ENCODE results near the genes OXNAD1, RFTN1 and RAB5A.

DNA sequence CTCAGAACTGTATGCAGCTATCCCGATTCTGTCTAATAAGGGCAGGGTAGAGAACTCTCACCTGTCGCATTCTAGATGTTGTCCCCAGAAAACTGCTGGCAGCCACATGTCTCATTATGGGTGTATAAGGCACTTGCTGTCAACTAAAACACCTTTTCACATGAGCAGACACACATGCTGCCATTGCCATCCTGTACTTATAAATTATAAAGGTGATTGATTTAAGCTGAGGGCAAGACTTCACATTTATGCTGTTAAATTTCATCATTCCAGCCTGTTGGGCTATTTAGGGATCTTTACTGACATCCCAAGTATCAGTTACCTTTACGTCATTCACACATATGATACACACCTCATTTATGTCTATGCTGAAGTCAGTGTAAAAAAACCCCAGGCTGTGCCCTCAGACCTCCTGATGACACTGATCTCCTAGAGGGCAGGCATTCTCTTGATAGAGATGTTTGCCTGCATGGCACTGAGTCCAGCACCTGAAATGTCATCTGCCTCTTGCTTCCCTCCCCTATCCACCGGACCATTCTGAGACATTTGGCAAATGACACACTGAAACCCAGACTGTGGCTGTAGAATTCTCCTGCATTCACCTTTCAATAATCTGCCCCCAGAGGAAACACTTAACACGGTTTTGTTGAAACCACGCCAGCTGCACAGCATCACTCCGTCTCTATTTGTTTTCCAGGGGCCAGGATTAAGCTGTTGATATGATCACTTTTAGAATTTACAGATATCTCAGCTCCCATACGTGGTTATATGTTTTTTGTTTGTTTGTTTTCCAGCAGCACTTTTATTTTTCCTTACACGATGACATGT, 35.9 kb downstream of the BTD start:
- RRBS: no CpG with 5 or more reads among the region's 9 CpGs

GRCh38 chr3:15771452-15771882, 26.3 kb downstream of the ANKRD28 start:
- RRBS: no CpG with 5 or more reads among the region's 1 CpG

DNA sequence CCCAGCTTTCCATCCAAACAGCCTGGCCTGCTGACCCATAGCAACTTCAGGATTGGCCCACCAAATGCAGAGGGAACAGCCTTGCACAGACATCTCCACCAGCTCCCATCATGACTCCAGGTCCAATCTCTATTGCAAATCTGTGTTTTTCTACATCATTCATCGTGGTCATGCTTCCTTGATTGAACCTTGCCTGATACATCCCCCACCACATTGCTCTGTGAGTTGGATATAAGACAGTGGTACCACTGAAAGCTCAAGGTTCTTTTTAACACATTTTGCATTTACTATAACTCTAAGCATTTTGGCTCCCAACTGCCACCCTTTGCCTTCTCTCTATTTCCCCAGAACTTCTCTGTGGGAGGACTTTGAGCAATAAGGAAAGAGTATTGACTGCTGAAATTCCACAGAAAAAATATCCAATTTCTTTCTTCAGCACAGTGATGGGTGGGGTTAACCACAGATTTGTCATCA, 114.7 kb upstream of the GALNT15 start:
- RRBS: no CpG with 5 or more reads among the region's 1 CpG

GRCh38 chr3:16063515-16064085, 110.9 kb upstream of the GALNT15 start:
- RRBS: no CpG with 5 or more reads among the region's 3 CpGs

- RRBS: no CpG with 5 or more reads among the region's 8 CpGs
Measured at GRCh38 chr3:16181318-16181842, 6.9 kb downstream of the GALNT15 start.

GRCh38 chr3:16264001-16264788, 548 bp downstream of the DPH3 start:
- RRBS: no CpG with 5 or more reads among the region's 29 CpGs

DNA sequence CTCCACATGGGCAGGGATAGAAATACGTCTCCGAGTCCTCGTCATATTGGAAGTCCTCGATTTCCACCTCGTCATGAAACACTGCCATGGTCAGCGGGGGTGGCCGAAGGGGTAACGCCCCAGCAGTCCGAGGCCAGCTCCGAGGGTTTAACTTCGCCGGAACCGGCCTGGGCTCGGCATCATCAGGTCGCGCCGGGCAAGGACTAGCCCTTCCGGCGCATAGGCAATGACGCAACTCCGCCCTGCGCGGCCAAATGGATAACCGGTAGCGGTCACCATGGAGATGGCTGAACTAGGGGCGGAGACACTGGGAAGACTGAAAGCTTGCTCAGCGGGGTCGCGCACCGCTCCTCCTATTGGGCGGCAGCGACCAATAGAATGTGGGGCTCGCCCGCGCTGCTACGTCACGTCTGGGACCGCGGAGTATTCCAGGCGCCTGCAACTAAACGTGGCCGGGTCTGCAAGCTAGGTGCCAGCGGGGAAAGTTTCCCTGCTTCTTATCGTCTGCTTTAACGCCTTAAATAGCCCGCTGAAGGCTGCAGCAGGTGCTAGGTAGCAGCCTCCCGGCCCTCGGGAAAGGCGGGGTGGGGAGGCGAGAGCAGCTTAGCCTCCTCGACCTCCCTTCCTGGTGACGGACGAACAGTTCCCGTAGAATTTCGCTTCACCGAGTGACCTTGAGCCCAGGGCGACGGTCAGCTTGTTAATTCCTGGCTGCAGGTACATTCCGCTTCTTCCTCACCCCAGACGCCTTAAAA, at the start of gene OXNAD1:
Gene OXNAD1 (plus strand): TSS at position 424 of the 755 bp plus-strand sequence.
- RRBS: 1% methylated on average over 10 of the region's 60 CpGs

GRCh38 chr3:16288553-16289058, 23.6 kb downstream of the OXNAD1 start:
- RRBS: no CpG with 5 or more reads among the region's 2 CpGs

GRCh38 chr3:16372646-16372909, 107.6 kb downstream of the OXNAD1 start:
- RRBS: no CpG with 5 or more reads among the region's 5 CpGs

DNA sequence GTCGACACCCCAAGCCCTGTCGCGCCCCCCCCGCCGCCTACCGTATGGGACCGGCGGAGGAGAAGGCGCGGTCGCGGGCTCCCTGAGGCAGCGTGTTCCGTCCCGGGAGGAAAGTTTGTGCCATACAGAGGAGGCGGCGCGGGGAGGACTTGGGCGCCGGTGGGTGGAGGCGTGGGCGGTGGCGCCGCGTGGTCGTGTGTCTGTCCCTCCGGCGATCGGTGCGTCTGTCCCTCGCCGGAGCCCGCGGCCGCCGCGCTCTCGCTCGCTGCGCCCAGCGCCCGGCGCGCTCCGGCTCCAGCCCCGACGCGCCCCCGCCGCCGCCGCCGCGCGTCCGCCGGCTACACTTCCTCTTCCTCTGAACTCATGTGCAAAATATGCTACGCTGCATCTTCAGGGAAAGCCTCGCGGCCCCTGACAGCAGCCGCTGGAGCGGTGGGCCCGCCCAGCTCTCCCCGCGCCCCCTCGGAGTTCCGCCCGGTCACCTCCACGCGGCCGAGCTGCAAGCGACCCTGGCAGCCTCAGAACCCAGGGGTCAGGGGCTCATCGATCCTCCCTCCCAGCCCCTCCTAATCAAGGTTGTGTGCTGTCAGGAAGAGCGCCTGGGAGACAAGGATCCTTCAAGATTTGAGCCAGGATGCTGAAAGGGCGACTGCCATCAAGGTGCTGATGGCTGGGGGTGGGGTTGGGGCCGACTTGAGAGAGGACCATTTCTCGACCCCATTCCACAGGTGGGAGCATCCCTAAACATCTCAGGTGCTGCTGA, at the start of gene RFTN1:
Gene RFTN1 (minus strand): TSS at position 299 of the 763 bp plus-strand sequence.
- RRBS: 2% methylated on average over 51 of the region's 77 CpGs

GRCh38 chr3:16841841-16842178, 42.9 kb upstream of the PLCL2 start:
- RRBS: no CpG with 5 or more reads among the region's 2 CpGs

GRCh38 chr3:16842179-16842782, 42.5 kb upstream of the PLCL2 start:
- RRBS: 21% methylated on average over 2 of the region's 10 CpGs

DNA sequence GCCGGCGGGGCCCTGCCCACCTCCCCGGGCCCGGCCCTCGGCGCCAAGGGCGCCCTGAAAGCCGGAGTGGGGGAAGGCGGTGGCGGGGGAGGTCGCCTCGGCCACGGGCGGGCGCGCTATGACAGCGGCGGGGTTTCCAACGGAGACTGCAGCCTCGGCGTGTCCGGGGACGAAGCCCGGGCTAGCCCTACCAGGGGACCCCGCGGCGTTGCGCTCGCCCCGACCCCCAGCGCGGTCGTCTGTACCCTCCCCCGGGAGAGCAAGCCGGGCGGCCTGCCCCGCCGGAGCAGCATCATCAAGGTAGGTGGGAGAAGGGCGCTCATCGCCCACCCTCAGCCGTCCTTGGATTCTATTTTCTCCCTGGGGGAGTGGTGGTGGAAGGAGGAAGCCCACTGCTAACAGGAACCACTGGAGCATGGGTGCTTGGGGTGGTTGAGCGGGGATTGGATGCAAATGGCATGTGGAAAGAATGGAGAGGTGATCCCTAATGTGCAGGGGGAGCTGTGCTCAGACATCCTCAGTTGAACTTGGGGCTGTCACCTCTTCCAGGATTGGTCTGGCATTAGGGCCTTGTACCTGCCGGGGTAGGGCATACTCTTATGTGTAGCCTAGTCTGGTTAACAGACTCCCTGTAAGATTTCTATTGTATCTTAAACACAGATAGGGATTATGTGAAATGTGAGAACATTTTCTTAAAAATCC, 463 bp downstream of the PLCL2 start:
- RRBS: 1% methylated on average over 18 of the region's 43 CpGs

DNA sequence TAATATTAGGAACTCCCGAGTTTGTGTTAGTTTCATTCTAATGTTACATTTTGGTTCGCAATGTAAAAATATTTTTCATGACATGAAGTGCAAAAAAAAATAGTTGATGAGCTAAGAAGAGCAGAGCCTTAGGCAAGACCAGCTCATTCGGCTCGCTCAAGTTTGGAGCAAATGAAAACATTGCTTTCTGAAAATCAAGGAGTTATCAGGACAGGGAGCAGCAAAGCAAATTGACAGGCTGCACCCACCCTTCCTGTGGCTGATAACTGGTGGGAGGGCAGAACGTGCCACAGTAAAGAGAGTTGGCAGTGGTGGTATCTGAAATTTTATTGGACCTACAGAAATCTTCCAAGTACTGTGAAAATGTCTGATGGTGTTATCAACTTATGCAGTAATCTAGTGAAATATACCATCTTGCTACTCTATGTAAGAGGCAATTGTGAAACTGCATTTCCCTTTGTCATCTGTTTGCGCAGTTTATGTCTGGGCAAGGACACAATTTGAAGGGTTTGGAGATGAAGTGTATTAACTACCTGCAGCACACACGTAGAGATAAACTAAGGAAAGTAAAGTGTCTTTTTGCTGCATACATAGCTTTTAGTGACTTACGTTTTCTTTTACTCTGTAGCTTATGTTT, 1.5 kb downstream of the PLCL2 start:
- RRBS: no CpG with 5 or more reads among the region's 8 CpGs

DNA sequence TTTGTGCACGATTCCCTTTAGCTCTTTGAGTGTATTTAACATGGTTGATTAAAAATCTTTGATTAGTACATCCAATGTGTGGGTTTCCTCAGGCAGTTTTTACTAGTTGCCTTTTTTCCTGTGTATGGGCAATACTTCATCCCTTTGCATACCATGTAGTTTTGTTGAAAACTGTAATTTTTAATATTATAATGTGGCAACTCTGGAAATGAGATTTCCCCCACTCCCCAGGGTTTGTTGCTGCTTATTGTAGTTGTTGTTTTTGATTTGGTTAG, 39.2 kb downstream of the PLCL2 start:
- RRBS: no CpG with 5 or more reads among the region's 1 CpG

DNA sequence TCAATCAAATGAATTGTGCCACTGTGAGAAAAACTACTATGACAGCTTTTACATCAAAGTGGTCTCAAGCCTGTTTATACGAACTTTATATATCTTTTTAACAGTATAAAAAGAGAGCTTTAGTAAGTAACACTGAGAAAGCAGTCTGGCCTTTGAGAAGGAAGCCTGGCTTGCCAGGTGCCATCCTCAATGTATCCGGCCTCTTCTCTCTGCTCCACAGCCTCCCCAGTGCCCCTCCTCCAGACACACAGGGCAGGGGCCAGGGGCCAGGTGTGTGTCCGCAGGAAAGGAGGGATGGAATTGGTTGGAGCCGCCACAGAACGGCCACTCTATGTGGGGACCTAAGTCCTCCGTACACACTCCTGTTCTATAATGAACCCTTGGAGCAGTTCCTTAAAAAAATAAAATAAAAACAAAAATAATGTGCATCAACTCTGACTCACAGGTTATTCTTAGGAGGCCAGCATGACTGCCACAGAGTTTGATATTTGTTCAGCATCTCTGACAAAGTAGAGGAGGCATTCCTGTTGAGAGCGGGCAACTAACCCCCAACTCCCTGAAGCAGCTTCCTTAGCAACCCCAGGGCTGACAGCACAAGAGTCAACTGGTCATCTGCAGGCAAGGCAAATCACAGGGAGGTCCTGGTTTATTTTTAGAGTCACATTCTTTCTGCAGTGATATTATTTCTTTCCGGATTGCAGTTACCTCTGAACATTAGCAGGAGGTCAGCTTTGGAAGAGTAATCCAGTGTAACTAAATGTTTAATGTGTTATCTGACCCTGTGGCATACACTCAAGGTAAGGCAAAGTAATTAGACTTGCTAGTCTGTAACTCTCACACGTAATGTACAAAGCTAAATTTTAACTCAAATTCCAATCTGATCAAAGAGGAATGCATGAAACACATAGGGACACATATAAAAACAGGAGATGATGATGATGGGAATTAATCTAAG, 272.8 kb downstream of the PLCL2 start:
- RRBS: no CpG with 5 or more reads among the region's 9 CpGs

DNA sequence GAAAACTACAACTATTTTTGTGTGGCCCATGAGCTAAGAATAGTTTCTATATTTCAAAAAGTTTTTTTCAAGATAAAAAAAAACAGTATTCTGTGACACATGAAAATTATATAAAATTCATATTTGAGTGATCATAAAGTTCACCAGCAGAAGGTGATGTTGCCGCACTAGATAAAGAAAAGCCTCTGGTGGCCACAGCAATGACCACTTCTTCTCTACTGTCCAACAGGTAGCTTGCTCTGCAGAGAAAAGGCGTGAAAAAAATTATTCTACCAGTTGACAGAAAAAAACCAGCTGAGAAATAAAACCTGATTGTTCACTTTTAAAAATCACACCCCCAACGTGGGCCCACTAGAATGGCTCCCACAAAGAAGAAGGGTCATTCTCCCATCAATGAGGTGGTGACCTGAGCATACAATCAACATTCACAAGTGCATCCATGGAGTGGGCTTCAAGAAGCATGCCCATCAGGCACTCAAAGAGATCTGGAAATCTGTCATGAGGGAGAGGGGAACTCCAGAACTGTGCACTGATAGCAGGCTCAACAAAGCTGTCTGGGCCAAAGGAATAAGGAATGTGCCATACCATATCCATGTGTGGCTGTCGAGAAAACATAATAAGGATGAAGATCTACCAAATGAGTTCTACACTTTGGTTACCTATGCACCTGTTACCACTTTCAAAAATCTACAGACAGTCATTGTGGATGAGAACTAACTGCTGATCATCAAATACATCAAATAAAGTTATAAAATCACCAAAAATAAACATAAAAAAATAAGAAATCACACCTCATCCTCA, 277.4 kb downstream of the TBC1D5 start:
- RRBS: no CpG with 5 or more reads among the region's 4 CpGs

GRCh38 chr3:19432624-19433107, 284.4 kb downstream of the KCNH8 start:
- RRBS: no CpG with 5 or more reads among the region's 2 CpGs

GRCh38 chr3:19946770-19947609, at the start of gene RAB5A:
Gene RAB5A, plus strand, starts transcription at chr3:19947097.
- RRBS: 3% methylated on average over 9 of the region's 79 CpGs